Panc1 (cell line): ENCODE data around the genes RCBTB2 and DLEU7.

- RRBS, 2 experiments, result no CpG with 5 or more reads among the region's 9 CpGs
These were observed 22.2 kb downstream of the NUDT15 start for GRCh38 chr13:48059620-48060264.

GRCh38 chr13:48123850-48124412, 29.0 kb upstream of the MED4 start:
- RRBS, 2 experiments, result no CpG with 5 or more reads among the region's 9 CpGs

DNA sequence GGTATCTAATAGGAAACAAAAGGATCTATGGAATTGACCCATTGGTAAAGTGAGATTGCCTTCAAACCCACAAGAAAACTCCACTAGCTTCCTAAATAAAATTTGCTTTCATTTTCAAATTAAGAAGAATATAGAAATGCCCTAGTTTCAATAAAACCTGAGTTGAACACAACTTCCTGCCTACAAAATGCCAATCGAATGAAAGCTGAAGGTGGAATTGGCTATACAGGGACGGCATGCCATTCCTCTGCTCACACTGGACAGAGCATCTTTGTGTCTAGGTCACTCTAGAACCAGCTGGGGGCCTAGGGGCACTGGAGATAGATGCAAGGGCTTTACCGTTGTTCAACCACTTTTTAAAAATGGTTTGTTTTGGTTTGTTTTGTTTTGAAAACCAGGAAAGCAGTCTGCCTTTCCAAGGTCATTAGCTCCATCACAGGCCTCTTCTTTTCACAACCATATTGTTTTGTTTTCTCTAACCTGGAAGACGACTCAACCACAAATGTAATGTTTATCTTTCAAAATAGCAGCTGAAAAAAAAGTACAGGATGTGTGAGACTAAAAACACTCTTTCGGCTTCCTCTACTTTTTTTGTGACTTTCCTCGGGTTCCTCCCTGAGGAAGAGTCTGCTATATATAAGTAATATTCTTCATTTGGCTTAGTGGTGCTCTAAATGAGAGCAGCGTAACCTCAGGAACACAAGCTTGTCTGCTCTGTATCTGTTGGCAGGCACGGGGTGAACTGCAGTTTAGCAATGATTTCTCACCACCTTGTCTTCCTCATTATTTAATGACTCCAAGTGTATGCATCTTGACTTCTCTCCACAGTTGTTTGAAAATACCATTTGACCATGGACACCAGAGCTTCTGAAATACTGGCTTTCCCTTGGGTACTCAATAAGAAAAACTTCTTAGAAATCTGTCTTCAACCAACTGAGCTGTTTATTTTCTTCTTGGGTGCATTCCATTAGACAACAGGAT, 11.8 kb upstream of the ITM2B start:
- RRBS, 2 experiments, result no CpG with 5 or more reads among the region's 8 CpGs

DNA sequence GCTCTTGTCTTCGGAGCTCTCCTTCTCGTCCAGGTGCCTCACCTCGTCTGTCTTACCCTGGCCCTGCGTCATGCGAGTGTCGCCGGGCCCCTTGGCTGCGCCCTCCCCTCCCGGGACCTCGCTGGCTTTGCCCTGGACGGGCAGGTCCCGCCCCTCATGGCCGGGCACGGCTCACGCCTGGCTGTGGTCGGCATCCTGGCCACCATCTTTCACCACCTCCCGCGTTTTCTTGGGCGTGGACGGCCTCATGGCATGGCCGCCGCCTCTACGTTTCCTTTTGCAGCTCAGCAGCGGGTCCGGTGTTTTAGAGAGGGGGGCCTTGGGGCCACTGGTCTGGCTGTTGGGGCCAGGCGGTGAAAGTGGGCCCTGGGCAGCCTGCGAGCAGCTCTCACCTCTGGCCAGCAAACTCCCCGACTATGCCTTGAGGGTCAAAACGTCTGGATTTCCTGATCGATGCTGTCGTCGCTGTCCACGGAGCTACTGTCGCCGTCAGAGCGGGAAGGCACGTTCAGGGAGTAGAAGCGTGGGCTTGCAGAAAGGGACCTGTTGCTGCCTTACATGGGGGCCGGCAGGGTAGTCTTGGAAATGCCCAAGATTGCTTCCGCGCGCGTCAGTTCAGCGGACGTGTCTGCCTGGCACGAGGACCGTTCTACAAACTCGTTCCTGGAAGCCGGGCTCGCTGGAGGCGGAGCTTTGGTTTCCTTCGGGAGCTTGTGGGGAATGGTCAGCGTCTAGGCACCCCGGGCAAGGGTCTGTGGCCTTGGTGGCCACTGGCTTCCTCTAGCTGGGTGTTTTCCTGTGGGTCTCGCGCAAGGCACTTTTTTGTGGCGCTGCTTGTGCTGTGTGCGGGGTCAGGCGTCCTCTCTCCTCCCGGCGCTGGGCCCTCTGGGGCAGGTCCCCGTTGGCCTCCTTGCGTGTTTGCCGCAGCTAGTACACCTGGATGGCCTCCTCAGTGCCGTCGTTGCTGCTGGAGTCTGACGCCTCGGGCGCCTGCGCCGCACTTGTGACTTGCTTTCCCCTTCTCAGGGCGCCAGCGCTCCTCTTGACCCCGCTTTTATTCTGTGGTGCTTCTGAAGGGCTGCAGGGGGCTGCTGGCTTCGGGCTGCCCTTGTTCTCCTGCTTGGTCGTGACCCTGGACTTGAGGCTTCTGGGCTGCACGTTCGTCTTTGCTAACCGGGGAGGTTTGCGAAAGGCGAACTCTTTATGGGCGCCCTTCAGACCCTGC, 15.3 kb downstream of the RB1 start:
- RRBS, 2 experiments, result 96 to 97% methylated on average over 11 to 18 of the region's 82 CpGs

- RRBS, 2 experiments, result no CpG with 5 or more reads among the region's 8 CpGs
These were observed 1.1 kb downstream of the LPAR6 start for GRCh38 chr13:48411816-48412266.

DNA sequence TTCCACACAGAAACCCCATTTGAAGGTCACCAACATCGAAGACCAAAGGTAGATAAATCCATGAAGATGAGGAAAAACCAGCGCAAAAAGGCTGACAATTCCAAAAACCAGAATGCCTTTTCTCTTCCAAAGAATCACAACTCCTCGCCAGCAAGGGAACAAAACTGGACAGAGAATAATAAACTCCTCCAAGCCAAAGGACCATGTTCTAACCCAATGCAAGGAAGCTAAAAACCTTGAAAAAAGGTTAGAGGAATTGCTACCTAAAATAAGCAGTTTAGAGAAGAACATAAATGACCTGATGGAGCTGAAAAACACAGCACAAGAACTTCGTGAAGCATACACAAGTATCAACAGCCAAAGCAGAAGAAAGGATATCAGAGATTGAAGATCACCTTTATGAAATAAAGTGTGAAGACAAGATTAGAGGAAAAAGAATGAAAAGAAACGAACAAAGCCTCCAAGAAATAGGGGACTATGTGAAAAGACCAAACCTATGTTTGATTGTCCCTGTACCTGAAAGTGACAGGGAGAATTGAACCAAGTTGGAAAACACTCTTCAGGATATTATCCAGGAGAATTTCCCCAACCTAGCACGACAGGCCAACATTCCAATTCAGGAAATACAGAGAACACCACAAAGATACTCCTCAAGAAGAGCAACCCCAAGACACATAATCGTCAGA, 4.6 kb upstream of the LPAR6 start:
- RRBS, 2 experiments, result no CpG with 5 or more reads among the region's 7 CpGs

GRCh38 chr13:48518194-48518393, 14.8 kb downstream of the RCBTB2 start:
- RRBS, 2 experiments, result no CpG with 5 or more reads among the region's 1 CpG

DNA sequence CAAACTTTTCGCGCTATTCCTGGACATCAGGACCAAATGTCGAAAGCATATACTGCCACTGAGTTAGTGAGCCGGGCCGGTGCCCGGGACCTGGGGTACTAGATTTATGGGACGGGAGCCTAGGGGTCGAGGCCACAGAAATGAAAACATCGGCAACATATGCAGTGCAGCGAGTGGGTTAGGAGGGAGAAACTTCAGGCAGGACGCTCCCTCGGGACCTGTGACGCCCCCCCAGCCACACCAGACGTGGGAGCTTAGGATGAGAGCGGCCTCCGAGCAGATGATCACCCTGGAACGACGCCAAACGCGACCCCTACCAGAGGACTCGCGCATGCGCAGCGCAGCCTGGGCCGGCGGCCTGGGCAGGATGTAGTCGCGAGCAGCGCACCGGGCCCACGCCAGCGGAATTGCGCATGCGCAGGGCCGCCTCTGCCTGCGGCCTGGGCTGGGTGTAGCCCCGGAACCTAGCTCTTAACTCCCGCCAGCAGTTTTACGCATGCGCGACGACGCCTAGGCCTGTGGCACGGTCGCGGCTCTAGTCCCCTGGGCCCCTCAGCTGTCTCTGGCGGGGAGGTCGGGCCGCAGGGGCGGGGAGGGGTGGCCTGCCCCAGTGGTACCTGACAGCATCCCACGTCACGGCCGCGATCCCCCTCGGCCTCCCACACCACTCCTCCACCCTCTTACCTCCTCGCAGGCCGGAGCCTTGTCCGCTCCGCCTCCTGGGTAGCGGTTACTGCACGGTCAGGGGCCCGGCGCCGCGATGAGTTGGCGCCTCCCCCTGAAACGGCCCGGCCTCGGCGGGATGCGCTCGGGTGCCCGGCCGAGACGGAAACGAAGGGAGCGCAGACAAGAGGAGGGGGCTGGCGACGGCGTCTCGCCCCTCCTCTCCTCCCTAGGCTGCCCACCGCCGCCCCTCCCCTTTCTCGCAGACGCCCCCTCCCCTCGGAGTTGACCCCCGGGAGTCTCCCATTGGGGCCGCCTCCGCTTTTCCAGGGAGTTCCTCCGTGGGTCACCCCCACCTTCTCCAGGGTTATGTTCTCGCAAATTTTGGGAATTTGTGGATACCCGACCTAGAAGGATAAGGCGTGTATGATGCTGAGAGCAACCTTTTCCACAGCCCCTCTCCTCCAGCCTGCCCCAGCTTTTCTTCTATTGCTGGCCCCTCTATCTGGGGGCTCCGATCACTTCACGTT, at the start of gene RCBTB2:
TSS of gene RCBTB2 (minus strand) at position 737 of the 1,193 bp plus-strand sequence.
- RRBS, 2 experiments, result under 1 to 7% methylated on average over 25 of the region's 95 CpGs

DNA sequence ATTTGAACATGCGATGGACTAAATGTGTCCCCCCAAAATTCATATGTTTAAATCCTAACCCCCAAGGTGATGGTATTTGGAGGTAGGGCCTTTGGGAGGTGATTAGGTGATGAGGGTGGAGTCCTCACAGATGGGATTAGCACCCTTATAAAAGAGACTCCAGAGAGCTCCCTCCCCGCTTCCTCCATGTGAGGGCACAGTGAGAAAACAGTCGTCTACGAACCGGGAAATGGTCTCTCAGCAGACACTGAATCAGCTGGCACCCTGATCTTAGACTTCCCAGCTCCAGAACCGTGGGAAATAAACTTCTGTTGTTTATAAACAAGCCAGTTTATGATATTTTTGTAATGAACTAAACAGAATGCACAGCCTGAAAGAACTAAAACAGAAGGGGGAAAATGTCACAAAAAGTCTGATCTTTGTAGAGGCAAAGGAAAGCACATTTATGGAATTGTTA, 59.2 kb upstream of the CYSLTR2 start:
- RRBS, 2 experiments, result no CpG with 5 or more reads among the region's 6 CpGs

GRCh38 chr13:48783021-48783890, 129.5 kb downstream of the CYSLTR2 start:
- RRBS, 2 experiments, result no CpG with 5 or more reads among the region's 11 CpGs

GRCh38 chr13:49295216-49295928, 47.6 kb downstream of the CDADC1 start:
- RRBS, 2 experiments, result no CpG with 5 or more reads among the region's 11 CpGs

GRCh38 chr13:49301109-49301617, 53.4 kb downstream of the CDADC1 start:
- RRBS, 2 experiments, result no CpG with 5 or more reads among the region's 9 CpGs

DNA sequence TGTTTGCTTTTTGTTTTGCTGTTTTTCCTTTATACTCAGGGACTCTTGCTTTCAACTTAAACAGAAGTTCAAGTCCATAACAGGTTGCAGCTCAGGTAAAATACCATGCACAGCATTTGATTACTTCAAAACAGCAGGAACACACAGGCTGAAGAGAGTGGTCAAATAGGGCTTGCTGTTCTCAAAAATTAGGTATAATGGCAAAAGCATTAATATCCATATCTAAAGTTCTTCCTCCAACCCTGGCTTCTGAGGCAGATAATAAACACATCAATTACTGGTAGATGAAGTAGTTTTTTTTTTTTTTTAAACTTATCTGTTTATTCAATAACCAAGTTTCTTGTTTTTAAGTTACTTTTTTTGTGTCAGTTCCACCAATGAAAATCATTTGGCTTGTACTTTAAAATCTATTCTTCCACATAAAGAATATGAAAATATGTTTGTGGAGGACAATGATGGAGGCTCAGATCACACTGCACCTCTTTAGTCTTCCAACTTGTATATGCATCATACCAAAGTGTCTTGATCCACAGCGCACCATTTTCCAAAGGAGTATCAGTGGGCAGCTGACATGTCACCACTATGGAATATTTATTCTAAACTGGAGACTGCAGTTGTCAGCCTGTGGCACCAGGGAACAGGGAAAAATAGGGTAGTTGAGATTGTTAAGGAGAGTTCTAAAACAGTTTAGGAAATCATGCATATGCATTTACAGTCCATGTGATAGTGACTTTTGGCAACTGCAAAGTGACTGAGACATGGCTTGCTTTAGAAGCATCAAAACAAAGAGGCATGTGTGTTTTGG, 9.8 kb upstream of the EBPL start:
- RRBS, 2 experiments, result no CpG with 5 or more reads among the region's 1 CpG

DNA sequence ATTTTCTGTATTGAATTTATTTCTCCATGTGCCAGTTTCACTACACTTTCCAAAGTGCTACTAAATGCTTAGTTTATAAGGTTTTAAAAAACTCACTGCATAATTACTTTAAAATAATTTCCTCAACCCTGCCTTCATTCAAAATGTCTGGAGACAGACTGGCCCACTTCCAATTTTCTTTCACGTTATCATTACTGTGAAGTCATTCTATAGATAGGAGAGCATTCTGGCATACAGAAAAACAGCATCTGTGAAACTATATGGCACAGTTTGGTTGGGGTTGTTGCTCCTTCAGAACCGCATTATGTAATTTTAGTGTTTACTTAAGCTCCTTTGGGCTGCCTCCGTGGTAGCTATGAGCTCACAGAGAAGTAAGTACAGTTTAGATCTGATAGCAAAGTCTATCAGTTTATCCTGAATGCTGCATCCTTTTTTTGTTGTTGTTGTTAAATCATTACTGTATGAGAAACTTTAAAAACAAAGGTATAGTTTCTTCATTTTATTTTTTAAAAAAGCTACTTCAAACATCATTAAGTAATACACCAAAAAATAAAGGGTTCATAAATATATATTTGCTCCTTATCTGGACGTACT, 104.4 kb downstream of the KCNRG start:
- RRBS, 2 experiments, result no CpG with 5 or more reads among the region's 4 CpGs

GRCh38 chr13:50124953-50125442, 109.8 kb downstream of the KCNRG start:
- RRBS, 2 experiments, result 2 to 7% methylated on average over 14 of the region's 50 CpGs

- RRBS, 2 experiments, result no CpG with 5 or more reads among the region's 2 CpGs
These were observed 405.8 kb downstream of the KCNRG start for GRCh38 chr13:50421163-50421384.

GRCh38 chr13:50512632-50512936, 330.9 kb downstream of the DLEU7 start:
- RRBS, 2 experiments, result no CpG with 5 or more reads among the region's 5 CpGs

- RRBS, 2 experiments, result no CpG with 5 or more reads among the region's 10 CpGs
These were observed 324.6 kb downstream of the DLEU7 start for GRCh38 chr13:50518758-50519346.

DNA sequence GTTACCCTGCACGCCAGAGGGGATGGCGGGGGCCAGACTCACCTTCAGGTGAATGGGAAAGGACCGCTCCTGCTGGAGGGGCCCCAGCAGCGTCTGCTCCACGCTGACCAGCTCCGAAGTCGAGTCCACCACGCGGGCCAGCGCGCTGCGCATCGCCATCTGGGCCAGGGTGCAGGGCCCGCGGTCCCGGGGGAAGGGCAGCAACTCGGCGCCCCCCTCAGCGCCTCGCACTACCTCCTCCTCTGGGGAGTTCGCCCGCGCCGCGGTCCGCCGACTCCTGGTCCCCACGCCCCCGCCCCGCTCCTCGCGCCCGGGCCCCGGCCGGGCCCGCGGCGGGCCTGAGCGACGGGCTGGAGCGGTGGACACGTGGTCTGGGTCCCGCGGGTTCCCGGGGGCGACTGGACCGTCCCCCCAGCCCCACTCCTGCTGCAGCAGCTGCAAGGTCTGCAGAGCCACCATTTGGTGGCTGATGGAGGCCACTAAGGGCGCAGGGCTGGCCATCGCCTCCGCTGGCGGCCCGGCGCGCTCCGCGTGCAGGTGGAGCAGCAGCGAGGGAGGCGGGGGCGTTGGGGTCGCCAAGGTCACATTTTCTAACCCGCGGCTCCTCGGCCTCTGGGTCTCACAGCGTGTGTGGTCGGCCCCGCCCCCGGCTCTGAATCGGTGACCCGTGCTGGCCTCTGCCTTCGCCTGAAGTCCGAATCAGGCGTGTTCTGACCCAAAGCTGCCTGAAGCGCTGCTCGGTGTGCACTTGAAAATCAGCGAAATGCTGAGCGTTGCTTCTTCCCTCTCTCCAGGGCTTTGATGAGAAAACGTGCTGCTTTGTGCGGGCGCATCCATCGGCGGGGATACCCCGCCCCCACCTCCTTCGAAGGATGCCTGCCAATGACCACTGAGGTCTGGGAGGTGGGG, at the start of gene DLEU7:
TSS of gene DLEU7 (minus strand) at position 547 of the 909 bp plus-strand sequence.
- RRBS, 2 experiments, result 69 to 70% methylated on average over 11 to 12 of the region's 83 CpGs

- RRBS, 2 experiments, result no CpG with 5 or more reads among the region's 9 CpGs
These were observed 23.8 kb upstream of the C13orf42 start for GRCh38 chr13:51134690-51135401.